Progenitor cell of endocrine pancreas (in vitro differentiated cells): ENCODE results near the genes MGAT1, ZFP62, BTNL3, BTNL9 and OR2V1.

DNA sequence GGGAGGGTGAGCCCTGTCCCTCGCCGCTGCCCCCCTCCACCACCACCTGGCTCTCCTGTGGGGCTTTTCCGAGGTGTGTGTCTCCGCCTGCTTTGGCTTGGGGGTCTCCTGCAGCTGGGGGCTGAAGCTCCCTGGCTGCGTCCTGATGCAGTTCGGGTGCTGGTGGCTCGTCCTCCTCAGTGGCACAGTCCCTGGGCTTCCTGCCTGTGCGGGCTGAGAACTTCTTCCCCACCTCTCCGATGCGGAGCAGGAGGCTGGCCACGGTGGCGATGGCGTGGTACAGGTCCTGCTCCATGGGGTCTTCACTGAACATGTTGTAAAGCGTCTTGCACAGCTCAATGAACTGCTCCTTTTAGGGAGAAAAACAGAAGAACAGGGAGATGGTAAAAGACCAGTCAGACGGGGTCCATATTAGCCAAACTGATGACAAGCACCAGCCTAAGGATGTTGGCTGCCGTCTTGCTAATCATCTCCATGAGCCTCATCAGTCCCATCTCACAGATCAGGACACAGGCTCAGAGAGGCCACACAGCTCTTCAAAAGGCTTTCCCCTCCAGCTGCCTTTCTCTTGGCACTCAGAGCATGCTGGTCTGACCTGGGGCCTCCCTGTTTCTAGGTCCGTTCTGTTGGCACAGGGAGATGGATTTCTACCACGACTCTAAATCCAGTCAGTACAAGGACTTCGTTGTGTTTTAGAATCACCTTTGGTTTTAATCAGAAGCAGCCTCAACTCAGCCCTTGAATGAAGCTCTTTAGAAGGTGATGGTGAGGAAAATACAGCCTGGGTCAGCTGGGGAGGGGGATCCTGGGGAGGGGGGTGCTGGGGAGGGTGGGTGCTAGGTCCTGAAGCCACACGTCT is 5.4 kb upstream of the MRNIP start:
- PRO-cap = no peak

GRCh38 chr5:179969068-179969544 is 61.4 kb upstream of the TBC1D9B start:
- PRO-cap = no peak

DNA sequence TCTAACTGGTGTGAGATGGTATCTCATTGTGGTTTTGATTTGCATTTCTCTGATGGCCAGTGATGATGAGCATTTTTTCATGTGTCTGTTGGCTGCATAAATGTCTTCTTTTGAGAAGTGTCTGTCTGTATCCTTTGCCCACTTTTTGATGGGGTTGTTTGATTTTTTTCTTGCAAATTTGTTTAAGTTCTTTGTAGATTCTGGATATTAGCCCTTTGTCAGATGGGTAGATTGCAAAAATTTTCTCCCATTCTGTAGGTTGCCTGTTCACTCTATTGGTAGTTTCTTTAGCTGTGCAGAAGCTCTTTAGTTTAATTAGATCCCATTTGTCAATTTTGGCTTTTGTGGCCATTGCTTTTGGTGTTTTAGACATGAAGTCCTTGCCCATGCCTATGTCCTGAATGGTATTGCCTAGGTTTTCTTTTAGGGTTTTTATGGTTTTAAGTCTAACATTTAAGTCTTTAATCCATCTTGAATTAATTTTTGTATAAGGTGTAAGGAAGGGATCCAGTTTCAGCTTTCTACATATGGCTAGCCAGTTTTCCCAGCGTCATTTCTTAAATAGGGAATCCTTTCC is 78.1 kb downstream of the RNF130 start:
- PRO-cap = no peak

DNA sequence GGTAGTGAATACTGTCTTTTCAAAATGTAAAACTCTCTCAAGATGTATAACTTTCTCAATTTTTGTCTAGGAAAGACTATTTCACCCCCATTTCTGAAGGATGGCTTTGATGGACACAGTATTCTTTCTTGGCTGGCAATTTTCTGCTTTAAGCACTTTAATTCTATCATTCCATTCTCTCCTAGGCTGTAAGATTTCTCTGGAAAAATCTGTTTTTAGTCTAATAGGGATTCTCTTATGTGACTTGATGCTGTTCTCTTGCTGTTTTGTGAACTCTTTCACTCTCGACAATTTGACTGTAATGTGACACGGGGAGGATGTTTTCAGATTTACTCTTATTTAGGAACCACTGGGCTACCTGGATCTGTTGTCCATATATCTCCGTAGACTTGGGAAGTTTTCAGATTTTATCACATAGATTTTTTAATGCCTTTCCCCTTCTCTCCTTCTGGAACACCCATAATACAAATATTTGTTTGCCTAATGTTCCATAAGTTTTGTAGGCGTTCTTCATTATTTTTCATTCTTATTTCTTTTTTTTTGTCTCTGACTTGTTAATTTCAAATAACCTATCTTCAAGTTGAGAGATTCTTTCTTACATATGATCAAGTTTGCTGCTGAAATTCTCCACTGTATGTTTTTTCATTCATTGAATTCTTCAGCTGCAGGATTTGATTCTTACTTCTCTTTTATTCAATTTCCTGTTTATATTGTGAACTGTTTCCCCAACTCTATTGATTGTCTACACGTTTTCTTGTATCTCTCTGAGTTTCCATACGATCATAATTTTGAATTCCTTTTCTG is 71.3 kb downstream of the RNF130 start:
- PRO-cap = no peak

DNA sequence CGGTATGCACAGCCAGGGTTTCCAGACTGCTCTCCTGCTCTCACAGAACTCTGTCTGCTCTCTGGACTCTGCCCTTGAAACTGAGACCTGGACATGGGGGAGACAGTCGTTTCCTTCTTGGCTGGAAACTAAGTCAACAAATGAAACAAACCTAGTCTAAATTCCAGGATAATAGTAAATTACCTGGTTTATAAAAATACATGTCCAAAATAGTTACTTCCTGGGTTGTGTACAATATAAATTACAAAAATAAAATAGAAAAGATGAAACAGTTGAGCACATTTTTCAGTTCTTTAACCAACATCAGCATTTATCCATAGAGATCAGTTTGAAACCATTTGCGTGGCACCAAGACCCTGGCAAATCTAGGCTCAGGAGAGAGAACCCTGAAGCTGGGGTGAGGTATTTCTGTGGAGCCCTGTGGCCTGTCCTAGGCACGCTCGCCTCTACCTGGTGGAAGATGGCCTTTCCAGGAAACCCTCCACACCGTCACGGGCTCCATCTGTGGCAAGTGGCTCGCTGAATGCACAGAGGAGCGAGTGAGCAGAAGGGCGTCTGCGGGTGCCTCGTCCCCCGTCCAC is 25.0 kb upstream of the RASGEF1C start:
- PRO-cap = no peak

GRCh38 chr5:180240678-180241470 is 31.9 kb upstream of the RASGEF1C start:
- PRO-cap = no peak

DNA sequence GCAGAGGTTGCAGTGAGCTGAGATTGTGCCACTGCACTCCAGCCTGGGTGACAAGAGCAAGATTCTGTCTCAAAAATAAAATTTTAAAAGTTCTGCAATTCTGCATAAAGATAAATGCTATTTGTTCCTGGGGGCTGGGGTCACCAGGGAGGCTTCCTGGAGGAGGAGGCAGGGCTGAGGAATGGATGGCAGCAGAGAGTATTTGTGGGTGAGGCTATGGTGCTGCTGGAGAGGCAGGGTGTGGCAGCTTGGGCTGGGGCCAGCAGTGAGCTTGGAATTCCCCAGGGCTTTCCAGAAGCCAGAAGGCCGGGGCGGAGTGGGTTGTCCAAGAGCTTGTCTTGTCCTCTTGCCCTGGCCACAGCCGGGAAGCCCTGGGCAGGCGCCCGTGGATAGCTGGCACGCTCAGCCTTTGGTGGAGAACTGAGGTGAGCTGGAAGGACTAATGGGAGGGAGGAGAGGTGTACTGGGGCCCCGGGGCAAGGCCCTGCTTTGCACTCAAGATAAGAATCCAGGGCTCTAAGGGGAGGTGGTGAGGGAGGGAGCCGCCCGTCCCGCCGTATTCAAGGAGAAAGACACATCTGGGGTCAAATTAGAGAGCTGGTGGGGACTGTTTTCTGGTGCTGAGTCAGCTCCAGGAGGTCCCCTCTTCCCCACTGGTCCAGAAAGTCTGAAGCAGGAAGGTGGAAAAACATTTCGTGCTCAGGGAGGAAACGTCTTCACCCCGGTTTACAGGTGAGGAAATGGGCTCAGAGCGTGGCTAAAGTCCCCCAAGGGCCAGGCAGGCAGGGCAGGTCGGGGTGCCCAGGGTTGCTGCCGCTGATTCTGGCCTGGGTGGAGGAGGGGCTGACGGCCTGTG is 27.0 kb upstream of the CNOT6 start:
- PRO-cap = no peak

- PRO-cap = bidirectional peak, plus-strand start at chr5:180802967, minus-strand start at chr5:180802804
Observed at GRCh38 chr5:180802650-180803545, at the start of gene MGAT1. MGAT1 (minus strand) TSS chr5:180802806.

DNA sequence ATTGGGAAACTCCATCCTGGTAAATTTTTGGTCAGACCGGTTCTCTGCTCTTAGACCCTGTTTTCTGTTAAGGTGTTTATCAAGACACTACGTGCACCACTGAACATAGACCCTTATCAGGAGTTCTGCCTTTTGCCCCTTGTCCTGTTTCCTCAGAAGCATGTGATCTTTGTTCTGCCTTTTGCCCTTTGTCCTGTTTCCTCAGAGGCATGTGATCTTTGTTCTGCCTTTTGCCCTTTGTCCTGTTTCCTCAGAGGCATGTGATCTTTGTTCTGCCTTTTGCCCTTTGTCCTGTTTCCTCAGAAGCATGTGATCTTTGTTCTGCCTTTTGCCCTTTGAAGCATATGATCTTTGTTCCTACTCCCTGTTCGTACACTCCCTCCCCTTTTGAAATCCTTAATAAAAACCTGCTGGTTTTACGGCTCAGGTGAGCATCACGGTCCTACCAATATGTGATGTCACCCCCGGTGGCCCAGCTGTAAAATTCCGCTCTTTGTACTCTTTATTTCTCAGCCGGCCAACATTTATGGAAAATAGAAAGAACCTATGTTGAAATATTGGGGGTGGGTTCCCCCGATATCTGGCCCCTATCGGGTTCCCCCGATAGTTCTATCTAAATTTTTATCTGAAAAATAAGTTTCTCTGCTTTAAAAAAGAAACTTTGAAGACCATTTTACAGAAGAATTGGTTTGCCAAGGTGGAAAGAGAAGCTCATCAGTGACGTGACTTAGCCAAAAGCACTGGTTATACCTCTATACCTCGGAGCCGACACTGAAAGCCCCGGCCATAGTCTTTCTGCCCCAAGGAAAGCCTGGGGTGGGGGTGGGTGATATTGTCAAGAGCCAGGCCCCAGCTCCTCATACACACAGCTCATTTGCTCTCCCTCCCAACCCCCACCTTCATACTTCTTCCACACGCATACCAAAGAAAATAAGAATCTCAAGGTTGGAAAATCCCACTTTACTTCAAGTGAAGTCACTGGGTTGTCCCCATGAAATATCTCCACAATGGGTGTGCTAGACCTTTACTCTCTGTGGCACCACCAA is 26.7 kb upstream of the MGAT1 start:
- PRO-cap = no peak

GRCh38 chr5:180830785-180831838 is 28.5 kb upstream of the MGAT1 start:
- PRO-cap = bidirectional peak, plus-strand start at chr5:180830960, minus-strand start at chr5:180830842; bidirectional peak, plus-strand start at chr5:180831181, minus-strand start at chr5:180831180; bidirectional peak, plus-strand start at chr5:180831703, minus-strand start at chr5:180831520

- PRO-cap = bidirectional peak, plus-strand start at chr5:180861307, minus-strand start at chr5:180861238; bidirectional peak, plus-strand start at chr5:180861604, minus-strand start at chr5:180861454
Observed at GRCh38 chr5:180861108-180861803, at the start of gene ZFP62. ZFP62 (minus strand) TSS chr5:180861276.

DNA sequence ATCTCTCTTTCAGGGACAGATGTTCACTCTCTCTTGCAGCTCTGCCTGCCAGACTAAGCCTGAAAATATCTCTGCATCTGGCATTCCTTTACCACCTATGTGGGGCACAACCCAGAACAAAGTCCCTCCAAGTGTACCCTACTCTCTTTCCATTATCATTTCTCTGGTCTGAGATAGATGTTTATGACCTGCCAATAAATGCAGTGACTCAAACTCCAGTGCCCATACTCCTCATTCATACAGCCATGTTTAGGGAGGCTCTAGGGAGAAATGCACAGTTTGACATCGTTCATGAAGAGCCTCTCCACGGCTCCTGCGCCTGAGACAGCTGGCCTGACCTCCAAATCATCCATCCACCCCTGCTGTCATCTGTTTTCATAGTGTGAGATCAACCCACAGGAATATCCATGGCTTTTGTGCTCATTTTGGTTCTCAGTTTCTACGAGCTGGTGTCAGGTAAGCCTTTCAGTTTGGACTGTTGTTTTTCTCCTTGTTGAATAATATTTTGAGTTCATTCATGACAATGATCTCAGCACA is at the start of gene BTNL3:
Gene BTNL3 (plus strand): TSS at position 225 of the 537 bp plus-strand sequence.
- PRO-cap = no peak

DNA sequence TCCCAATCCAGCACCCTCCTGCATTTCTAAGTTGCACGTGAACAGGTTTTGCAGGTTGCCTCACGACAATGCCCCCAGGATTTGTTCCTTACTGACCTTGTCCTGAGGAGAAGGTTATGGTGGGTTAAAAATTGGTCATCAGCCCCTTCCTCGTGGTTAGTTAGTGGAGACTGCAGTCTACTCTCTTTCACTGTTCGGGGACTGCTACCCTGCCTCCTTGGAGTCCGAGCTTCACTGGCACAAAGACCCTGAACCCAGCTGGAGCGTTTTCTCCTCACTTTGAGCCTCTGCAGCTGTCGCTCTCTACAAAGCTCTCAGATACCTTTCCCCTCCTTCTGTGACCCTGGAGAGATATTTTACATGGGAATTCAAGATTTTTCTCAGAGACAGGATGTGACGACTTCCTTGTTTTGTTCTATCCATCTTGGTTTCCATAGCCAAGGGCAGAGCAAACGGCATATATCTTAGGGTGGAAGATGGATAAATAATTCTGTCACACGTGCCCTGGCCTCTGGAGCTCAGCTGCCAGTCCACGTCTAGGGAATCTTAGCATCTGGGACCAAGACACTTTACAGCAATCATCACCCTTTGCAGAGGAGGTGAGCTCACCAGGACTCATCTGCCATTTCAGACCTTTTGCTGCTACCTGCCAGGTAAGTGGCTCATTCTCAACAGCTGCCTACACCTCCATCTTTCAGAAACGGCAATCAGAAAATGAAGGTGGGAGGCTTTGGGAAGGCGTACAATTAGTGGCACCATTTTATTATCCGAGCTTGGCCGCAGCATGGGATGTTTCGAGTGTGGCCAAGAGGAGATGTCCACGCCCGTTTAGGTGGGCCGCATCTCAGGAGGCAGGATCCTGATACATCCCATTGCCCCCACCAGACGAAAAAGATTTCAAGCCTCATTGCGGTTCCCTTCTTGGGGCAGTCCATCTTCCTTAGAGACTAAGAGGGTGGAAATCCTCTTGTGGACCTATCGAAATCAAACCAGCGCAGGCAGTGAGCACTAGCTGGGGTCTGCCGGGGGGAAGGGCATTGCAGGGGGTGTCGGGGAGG is at the start of gene BTNL9:
Gene BTNL9 (plus strand): TSS at position 487 of the 1,058 bp plus-strand sequence.
- PRO-cap = no peak

GRCh38 chr5:181042148-181043102 is 2.4 kb downstream of the BTNL9 start:
- PRO-cap = no peak

GRCh38 chr5:181098199-181098573 is 32.8 kb downstream of the OR2V1 start:
- PRO-cap = no peak

DNA sequence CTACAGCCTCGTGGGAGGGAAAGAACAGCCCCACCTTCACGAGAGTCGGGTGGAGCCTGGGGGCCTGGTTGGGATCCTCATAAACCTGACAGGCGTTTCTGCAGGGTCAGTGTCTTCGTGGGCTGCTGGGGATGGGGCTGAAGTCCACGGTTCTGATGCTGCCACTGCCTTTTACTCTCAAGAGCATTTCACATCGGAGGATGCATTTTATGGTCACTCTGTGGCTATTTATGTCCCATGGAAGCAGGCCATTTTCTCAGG is at the start of gene OR2V1:
Gene OR2V1 (minus strand): TSS at position 154 of the 261 bp plus-strand sequence.
- PRO-cap = no peak

DNA sequence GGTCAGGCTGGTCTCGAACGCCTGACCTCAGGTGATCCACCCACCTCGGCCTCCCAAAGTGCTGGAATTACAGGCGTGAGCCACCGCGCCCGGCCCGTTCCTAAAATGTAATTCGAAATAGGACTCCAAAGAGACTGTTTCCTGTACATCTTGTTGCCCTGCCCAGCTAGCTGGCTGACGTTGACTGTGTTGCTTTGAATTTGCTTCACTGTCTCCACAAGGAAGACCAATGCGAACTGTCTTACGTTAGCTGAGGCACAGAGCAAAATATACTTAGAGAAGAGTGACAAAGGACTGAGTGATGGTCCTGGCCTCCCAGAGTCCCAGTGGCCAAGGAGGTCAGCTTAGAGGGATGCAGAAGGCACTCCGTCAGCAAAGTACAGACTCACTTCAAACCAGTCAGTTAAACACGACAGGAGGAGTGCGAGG is 6.9 kb upstream of the TRIM41 start:
- PRO-cap = no peak

DNA sequence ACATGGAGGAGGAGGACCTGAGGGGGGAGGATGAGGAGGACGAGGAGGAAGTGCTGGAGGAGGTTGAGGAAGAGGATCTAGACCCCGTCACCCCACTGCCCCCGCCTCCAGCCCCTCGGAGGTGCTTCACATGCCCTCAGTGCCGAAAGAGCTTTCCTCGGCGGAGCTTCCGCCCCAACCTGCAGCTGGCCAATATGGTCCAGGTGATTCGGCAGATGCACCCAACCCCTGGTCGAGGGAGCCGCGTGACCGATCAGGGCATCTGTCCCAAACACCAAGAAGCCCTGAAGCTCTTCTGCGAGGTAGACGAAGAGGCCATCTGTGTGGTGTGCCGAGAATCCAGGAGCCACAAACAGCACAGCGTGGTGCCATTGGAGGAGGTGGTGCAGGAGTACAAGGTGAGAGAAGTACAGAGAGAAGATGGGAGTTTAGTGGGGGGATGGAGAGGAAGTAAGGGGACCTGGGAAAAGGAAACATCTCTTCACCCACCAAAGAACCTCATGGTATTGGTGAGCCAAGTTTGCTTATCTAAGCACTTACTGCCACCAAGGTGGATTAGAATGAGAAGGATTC is 1.4 kb downstream of the TRIM41 start:
- PRO-cap = no peak